Renal cortical epithelial cell (primary cell): ENCODE measurements around a stretch of chr2.

- RRBS, result no CpG with 5 or more reads among the region's 5 CpGs
Measured at GRCh38 chr2:178559422-178559781, 79.1 kb downstream of the PLEKHA3 start.

- RRBS, result no CpG with 5 or more reads among the region's 7 CpGs
Measured at GRCh38 chr2:178569590-178570375, 89.5 kb downstream of the PLEKHA3 start.

- RRBS, result no CpG with 5 or more reads among the region's 11 CpGs
Measured at GRCh38 chr2:178570376-178570979, 90.2 kb downstream of the PLEKHA3 start.

- RRBS, result no CpG with 5 or more reads among the region's 8 CpGs
Measured at GRCh38 chr2:178719297-178719702, 87.9 kb downstream of the TTN start.

DNA sequence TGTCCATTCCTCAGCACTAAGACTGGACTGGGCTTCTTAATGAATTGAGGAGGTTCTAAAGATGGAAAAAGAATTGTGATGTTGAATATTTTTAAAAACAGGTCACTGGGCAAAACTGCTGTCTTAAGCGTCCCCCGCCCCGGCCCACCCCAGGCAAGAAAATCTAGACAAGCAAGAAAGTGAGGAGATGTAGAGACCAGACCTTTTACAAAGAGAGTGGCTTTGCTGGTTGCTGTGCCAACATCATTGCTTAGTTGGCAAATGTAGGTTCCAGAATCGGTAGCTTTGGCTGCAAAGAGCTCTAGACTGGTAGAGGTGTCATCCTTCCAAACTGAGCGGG lies 77.4 kb downstream of the TTN start:
- RRBS, result no CpG with 5 or more reads among the region's 5 CpGs

DNA sequence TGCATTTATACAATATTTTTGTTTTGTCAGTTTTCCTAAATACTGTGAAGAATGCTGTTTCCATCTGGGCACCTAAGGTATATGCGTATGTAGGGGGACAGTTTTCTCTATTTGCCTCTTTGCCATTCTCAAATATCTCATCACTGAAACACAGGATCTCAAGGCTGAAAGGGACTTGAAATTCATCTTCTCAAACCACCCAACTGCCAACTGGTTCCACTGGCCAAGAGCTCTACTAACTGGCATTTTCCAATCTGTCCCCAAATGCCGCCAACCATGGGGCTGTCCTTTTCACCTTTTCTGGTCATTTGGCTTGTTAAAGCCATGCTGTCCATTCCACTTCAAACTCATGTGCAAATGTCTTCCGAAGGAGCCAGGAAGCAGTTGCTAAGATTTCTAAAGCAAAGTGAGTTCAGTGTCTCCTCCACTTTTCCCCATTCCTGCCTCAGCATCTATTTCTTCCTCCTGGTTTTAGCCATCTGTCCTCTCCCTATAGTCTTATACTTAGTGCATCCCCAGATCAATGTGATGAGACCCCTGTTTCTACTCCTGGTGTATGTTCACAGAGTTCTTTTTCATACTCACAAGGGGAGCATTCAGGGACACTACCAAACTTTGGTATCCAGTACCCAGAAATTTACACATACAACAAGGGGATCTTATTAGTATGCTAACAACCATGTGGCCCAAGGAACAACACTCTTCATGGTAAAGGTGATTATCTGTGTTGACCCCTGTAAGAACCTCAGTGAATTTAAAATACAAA lies 14.4 kb downstream of the TTN start:
- RRBS, result no CpG with 5 or more reads among the region's 3 CpGs

GRCh38 chr2:179238957-179239553 lies 25.6 kb downstream of the SESTD1 start:
- RRBS, result no CpG with 5 or more reads among the region's 1 CpG

DNA sequence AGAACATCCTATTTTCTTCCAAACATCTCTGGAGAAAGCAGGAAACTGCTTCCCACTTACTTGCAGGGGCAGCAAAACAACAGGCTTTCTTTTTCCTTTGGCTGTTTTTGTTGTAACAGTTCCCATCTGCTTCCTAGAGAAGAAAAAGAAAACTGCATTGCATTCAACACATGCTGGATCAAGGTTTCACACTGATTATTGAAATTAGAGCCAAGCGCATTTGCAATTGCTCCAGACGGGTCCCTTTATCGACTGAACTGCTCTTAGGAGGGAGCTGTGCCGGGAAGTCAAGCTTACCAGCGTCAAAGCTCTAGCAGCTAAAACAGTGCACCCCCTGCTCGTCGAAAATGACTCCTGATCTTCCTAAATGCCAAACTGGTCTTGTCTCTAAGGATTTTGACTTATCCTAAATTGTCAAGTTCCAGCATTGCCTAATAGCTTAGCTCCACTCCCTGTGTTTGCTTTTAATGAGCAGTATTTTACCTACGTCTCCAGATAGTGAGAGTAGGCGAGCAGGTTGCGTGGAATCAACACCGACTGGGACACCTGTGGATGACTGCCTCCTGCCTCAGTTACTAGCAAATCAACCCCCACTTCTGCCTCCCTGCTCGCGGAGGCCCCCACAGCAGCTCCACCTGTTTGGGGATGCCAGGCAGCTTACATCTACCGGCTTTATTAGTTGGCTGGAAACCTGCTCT lies 164.1 kb upstream of the SESTD1 start:
- RRBS, result no CpG with 5 or more reads among the region's 14 CpGs

GRCh38 chr2:180981277-180981623 lies 845 bp downstream of the UBE2E3 start:
- RRBS, result no CpG with 5 or more reads among the region's 13 CpGs

- RRBS, result no CpG with 5 or more reads among the region's 13 CpGs
Measured at GRCh38 chr2:180981655-180982433, 1.4 kb downstream of the UBE2E3 start.

- RRBS, result no CpG with 5 or more reads among the region's 1 CpG
Measured at GRCh38 chr2:181034016-181034431, 53.6 kb downstream of the UBE2E3 start.

GRCh38 chr2:181124517-181124935 lies 144.1 kb downstream of the UBE2E3 start:
- RRBS, result no CpG with 5 or more reads among the region's 3 CpGs

DNA sequence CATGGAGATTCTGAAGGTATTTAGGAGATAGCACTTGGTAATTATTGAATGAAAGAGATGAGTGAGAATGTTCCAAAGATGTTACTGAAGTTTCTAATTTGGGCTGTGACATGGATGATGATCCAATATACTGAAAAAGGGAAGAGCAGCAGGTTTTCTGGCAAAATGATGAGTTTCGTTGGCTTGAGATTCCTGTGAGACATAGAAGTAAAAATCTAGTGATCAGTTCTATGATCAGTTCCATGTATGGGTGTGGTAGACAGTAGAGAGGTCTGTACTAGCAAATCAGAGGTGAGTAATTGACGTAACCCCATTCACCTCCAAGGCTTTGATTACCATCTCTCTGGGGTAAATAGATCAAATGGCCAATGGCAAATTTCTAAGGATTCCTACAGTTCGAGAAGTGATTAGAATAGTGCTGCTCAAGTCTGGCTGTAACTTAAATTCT lies 6.3 kb downstream of the ITGA4 start:
- RRBS, result no CpG with 5 or more reads among the region's 3 CpGs

DNA sequence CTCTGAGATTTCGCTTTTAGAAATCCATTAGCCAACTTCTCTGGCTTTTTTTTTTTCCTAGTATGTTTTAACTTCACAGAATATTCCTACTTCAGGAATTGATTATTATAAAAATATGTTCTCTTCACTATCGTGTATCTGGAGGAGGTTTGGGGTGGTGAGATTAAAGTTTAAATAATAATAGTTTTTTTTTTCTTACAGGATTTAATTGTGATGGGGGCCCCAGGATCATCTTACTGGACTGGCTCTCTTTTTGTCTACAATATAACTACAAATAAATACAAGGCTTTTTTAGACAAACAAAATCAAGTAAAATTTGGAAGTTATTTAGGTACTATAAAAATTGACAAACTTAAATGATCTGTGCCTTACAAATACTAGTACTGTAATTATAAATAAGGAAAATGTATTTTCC lies 22.8 kb downstream of the ITGA4 start:
- RRBS, result no CpG with 5 or more reads among the region's 2 CpGs

- RRBS, result no CpG with 5 or more reads among the region's 1 CpG
Measured at GRCh38 chr2:181896780-181897287, 5.3 kb downstream of the ITPRID2 start.

- RRBS, result no CpG with 5 or more reads among the region's 5 CpGs
Measured at GRCh38 chr2:182330469-182331337, 96.1 kb downstream of the PDE1A start.

DNA sequence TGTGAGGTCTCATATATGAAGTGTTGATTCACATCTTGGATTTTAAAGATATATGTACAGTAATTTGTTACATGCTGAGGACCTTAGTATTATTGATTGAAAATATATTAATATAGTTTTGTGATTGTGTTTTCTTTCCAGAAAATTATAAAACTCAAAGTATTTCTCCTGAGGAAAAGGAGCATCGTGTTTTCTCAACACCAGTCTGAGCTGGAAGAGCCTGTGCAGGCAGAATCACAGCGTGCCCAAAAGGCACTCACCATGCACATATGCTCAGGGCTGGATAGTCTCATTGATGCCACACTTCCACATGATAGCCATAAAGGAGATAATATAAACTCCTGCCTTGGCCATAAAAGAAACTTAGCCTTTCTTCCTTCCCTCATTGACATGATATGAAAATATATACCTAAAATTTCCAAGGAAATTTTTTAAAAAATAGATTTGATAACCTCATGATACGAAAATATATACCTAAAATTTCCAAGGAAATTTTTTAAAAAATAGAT lies 4.0 kb downstream of the PDE1A start:
- RRBS, result no CpG with 5 or more reads among the region's 3 CpGs

DNA sequence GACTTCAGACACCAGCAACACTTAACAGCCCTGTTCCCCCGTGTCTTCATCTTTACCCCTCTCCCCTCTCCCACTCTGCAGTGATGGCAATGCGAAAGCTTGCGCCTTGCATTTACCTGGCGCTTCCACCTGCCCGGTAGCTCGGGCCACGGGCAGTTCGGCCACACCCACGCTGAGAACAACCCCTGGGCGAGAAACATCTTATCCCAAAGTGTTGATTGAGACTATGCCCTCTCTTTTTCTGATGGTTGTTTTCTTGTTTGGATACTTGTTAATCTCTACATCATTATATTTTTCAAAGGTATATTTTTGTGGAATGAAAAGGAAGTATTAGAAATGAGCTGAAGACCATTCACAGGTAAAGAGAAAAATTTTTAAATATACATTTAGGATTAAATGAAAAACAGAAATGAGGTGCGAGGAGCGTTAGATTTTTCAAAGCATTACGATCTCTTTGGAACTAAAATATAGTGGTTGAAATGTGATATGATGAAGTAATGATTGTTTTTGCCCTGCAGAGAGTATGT lies 721 bp downstream of the DNAJC10 start:
- RRBS, result no CpG with 5 or more reads among the region's 13 CpGs

- RRBS, result no CpG with 5 or more reads among the region's 6 CpGs
Measured at GRCh38 chr2:182988861-182989359, 49.3 kb downstream of the NCKAP1 start.

DNA sequence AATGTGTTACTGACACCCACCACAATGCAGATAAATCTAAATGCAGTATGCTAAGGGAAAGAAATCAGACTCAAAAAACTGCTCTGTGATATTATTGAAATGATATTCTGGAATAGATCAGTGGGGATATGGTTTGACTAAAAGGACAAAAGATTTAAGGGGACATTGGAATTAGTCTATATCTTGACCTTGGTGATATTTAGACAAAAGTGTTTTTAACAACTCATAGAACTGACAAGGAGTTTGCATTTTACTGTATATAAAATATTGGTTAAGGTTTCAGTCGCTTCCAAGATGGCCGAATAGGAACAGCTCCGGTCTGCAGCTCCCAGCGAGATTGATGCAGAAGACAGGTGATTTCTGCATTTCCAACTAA lies 449.1 kb upstream of the FSIP2 start:
- RRBS, result no CpG with 5 or more reads among the region's 4 CpGs